A549 (cell line): Measurements from ENCODE around the gene CRIP1.

GRCh38 chr14:105486243-105487343 lies at the start of gene CRIP1:
Gene CRIP1 (plus strand): TSS chr14:105486886.
- PRO-cap = no peak
CAGE:
- cytosol, long polyA plus RNA = start-site peak on the plus strand at chr14:105487193-105487198, 3,465 and 2,349 reads in 2 replicates
- long polyA plus RNA = no peak
- nucleus, long polyA plus RNA = start-site peak on the plus strand at chr14:105487193-105487198, 2,198 and 1,908 reads in 2 replicates

GRCh38 chr14:105491421-105491859 lies 394 bp downstream of the TEDC1 start:
- PRO-cap = unidirectional peak, minus-strand start at chr14:105491656
CAGE:
- cytosol, long polyA plus RNA = no peak
- long polyA plus RNA = no peak
- nucleus, long polyA plus RNA = no peak

- PRO-cap = no peak
CAGE:
- cytosol, long polyA plus RNA = no peak
- long polyA plus RNA = no peak
- nucleus, long polyA plus RNA = no peak
Measured at GRCh38 chr14:105537994-105538348, 11.6 kb downstream of the TMEM121 start.

- PRO-cap = no peak
CAGE:
- cytosol, long polyA plus RNA = no peak
- long polyA plus RNA = no peak
- nucleus, long polyA plus RNA = no peak
Measured at GRCh38 chr14:105577216-105578084, 51.1 kb downstream of the TMEM121 start.

- PRO-cap = no peak
CAGE:
- cytosol, long polyA plus RNA = no peak
- long polyA plus RNA = no peak
- nucleus, long polyA plus RNA = no peak
Measured at GRCh38 chr14:105769051-105770123, 243.0 kb downstream of the TMEM121 start.

DNA sequence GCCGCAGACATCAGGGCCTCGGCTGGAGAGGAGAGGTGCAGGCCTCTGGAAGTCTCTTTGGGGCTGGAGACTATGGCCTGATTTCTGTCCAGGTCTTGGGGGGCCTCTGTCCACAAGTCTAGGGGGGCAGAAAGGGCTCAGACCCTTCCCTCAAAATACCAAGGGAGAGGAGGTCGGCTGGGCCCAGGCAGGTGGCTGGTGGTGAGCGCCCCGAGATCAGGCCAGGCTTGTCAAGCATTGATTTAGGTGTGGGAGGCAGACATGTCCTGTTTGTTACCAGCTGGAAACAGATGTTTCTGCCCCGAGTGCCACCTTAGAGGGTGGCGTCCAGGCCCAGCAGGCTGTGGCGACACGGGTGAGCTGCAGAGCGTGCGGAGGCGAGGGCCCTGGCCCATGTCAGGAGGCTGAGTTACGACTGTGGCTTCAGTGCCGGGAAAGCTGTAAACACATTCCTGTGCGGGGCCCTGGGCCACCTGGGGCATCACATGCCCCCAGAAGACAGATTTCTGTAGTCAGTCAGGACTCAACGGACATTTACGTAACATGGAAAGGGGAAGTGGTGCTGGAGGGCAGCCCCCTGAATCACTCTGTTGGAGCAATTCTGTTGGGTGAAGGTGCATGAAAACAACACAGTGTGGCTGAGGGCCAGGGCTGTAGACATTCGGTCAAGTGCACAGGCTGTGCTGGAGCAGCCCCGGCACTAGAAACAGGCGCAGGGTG lies 291.5 kb downstream of the TMEM121 start:
- PRO-cap = no peak
CAGE:
- cytosol, long polyA plus RNA = no peak
- long polyA plus RNA = no peak
- nucleus, long polyA plus RNA = no peak

DNA sequence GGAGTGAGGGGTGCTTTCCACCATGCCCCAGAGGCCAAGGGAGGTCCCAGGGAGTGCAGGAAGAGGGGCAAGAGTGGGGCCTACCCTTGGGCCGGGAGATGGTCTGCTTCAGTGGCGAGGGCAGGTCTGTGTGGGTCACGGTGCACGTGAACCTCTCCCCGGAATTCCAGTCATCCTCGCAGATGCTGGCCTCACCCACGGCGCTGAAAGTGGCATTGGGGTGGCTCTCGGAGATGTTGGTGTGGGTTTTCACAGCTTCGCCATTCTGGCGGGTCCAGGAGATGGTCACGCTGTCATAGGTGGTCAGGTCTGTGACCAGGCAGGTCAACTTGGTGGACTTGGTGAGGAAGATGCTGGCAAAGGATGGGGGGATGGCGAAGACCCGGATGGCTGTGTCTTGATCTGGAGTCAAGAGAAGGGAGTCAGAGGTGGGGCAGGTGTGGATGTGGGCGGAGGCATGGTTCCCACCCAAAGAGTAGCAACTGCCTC lies 328.5 kb downstream of the TMEM121 start:
- PRO-cap = no peak
CAGE:
- cytosol, long polyA plus RNA = no peak
- long polyA plus RNA = no peak
- nucleus, long polyA plus RNA = no peak

- PRO-cap = no peak
CAGE:
- cytosol, long polyA plus RNA = no peak
- long polyA plus RNA = no peak
- nucleus, long polyA plus RNA = no peak
Measured at GRCh38 chr14:105914549-105914977, 388.2 kb downstream of the TMEM121 start.

DNA sequence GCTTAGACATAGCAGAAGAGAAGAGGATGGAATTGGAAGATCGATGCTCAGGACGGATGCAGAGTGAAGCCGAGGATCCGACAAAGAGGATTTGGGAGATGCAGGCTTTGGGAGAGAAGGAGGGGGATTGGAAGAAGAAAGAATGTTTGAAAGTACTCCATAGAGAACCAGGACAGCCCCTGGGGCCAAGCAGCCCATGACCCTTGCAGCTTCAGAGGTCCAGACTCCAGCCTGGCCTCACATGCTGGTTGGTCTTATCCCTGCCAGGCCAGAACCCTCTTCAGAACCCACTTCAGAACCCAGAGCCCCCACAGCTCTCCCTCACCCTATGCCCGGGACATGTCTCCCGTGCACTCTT lies 441.1 kb downstream of the TMEM121 start:
- PRO-cap = no peak
CAGE:
- cytosol, long polyA plus RNA = no peak
- long polyA plus RNA = no peak
- nucleus, long polyA plus RNA = no peak

DNA sequence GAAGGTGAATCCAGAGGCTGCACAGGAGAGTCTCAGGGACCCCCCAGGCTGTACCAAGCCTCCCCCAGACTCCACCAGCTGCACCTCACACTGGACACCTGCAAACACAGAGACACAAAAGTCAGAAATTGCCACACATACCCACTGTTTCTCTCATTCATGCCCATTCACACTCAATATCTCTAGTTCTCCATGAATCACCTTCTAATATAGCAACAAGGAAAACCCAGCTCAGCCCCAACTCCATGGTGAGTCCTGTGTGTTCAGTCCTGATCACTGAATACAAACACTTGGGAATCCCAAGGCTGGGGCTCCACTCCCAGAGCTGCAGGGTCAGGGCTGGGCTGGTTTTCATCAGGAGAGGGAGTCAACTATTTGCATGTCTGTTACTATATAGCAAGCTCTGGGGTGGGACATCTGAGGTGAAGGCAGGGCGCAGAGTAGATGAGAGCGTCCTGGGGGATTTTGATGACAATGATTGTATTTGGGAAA lies 603.4 kb downstream of the TMEM121 start:
- PRO-cap = no peak
CAGE:
- cytosol, long polyA plus RNA = no peak
- long polyA plus RNA = no peak
- nucleus, long polyA plus RNA = no peak

- PRO-cap = no peak
CAGE:
- cytosol, long polyA plus RNA = no peak
- long polyA plus RNA = no peak
- nucleus, long polyA plus RNA = no peak
Measured at GRCh38 chr14:106174063-106174519, 647.7 kb downstream of the TMEM121 start.

DNA sequence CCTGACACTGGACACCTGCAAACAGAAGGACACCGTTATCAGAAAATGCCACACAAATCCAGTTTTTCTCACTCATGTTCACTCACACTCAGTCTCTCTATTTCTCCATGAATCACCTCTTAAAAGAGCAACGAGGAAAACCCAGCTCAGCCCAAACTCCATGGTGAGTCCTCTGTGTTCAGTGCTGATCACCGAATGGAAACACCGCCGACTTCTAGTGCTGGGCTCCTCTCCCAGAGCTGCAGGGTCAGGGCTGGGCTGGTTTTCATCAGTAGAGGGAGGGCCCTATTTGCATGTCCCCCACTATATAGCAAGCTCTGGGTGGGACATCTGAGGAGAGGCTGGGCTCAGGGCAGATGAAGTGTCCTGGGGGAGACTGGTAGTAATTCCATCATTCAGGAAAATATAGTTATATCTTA lies 833.7 kb downstream of the TMEM121 start:
- PRO-cap = no peak
CAGE:
- cytosol, long polyA plus RNA = no peak
- long polyA plus RNA = no peak
- nucleus, long polyA plus RNA = no peak

- PRO-cap = no peak
CAGE:
- cytosol, long polyA plus RNA = no peak
- long polyA plus RNA = no peak
- nucleus, long polyA plus RNA = no peak
Measured at GRCh38 chr14:106470564-106470979, 944.2 kb downstream of the TMEM121 start.

GRCh38 chr14:106846660-106846859 lies 1320.2 kb downstream of the TMEM121 start:
- PRO-cap = no peak
CAGE:
- cytosol, long polyA plus RNA = no peak
- long polyA plus RNA = no peak
- nucleus, long polyA plus RNA = no peak